ENCODE data around the genes CHRNA3, ADAMTS7 and MINAR1.

DNA sequence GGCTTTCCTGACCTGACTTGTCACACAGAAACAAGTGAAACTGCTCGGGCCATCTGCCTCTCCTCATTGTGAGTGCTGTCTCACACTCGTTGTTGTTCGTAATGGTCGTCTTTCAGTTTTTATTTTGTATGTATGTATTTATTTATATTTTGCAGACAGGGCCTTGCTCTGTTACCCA is 24.0 kb downstream of the ACSBG1 start:
- PRO-cap, result no peak
- RAMPAGE, long total RNA, 4 experiments, result no peak in any of the 4 experiments

GRCh38 chr15:78445877-78446858 is 8.2 kb downstream of the IREB2 start:
- PRO-cap, result no peak
- RAMPAGE, long total RNA, 4 experiments, result no peak in any of the 4 experiments

DNA sequence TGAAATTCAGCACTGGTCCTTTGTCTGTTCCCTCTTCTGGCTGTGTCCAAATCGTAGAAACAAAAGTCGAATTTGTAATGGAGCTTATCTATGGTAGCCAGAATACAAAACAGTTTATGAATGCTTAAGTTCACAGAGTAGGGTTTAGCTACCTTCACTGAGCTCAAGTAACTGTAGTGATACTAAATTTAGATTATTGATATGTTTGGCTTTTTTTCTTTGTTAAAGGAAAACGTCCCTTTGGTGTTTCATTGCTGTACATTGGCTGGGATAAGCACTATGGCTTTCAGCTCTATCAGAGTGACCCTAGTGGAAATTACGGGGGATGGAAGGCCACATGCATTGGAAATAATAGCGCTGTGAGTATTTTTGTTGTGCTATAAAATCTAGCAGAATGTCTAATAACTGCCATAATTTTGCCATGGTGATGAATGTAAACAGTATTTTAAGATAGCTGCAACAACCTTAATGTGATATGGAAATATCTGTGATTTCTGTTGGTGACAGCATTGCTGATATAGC is 5.2 kb downstream of the PSMA4 start:
- PRO-cap, result no peak
- RAMPAGE, long total RNA, 4 experiments, result start-site peak on the plus strand in 2 of 4 experiments, centred at positions 300 to 309 of the sequence, 18 to 21 reads per replicate

DNA sequence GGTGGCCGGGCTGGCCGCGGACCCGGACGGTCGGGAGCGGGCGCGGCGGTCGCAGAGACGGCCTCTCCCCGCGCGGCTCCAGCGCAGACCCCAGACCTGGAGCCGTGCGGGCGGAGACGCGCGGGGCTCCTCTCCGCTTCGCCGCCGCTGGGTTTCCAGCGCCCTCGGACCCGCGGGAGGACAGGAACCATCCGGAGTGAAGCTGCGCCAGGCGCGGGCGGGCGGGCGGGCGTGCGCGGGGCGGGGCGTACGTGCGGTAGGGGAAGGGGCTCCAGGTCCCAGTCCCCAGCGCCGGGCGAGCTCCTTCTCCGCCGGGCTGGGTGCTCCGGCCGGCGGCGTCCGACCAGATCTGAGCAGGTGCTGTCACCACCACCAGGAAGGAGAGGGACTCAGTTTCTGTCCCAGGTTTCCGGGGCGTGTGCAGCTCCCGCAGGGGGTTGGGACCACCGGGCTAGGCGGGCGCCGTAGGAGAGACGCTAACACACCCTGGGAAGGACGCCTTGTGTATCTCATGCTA is at the start of gene CHRNA3:
Gene CHRNA3 (minus strand): TSS at position 198 of the 517 bp plus-strand sequence.
- PRO-cap, result no peak
- RAMPAGE, long total RNA, 4 experiments, result no peak in any of the 4 experiments

- PRO-cap, result no peak
- RAMPAGE, long total RNA, 4 experiments, result no peak in any of the 4 experiments
Measured at GRCh38 chr15:78720100-78720619, 79.2 kb upstream of the CHRNB4 start.

- PRO-cap, result no peak
- RAMPAGE, long total RNA, 4 experiments, result start-site peak on the plus strand in 1 of 4 experiments, at chr15:78755259-78755318 at its widest, 16 reads per replicate
Measured at GRCh38 chr15:78754969-78755437, 56.3 kb downstream of the ADAMTS7 start.

- PRO-cap, result no peak
- RAMPAGE, long total RNA, 4 experiments, result no peak in any of the 4 experiments
Measured at GRCh38 chr15:78798242-78798715, 13.0 kb downstream of the ADAMTS7 start.

DNA sequence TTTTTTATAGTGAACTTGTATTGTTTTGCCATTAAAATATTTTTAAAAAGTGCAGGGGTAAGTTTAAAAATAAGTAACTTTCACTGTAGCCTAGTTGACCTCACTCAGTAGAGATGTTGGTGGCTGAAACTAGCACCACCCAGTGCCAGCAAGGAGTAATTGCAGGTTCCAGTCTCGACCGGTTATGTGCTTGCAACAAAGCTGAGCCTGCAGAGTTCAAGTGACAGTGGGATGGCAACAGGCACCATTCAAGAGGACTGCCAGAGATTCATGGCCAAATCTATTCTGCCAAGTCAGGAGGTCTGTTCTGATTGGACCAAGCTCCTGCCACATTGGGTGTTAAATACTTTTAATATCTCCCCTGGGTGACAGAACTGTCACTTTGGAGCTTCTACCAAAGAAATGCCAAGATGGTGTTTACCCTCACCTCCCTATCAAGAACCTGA is 2.7 kb downstream of the ADAMTS7 start:
- PRO-cap, result no peak
- RAMPAGE, long total RNA, 4 experiments, result no peak in any of the 4 experiments

DNA sequence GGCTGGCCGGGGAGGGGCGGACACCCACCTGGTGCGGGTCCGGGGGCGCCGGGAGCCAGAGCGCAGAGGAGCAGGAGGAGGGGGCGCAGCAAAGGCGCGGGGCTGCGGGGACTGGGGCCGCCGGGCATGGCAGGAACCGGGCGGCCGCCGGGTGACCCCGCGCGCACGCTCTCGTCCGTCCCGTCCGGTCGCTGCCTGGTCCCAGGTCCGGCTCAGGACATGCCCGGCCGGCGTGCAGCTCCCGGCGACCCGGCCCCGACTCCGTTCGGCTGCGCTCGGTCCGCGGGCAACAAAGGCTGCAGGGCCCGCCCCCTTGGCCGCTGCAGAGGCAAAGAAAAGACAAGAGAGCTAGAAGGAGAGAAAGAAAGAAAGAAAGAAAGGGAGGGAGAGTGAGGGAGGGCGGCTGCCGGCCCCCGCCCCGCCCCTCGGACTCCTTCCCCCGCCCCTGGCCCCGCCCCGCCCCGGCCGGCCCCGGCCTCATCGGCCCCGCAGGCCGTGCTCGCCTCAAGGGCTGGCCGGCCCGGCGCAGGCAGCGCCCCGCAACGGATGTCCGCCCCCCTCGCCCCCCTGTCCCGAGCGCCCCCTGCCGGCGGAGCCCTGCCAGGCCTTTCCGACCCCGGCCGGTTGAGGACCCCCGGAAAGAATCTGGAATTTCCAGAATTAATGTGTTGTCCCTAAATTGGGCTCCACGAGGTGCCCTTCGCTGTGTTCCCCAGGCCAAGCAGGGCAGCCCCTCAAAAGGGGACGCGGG is at the start of gene ADAMTS7:
Gene ADAMTS7 (minus strand): TSS at position 372 of the 751 bp plus-strand sequence.
- PRO-cap, result bidirectional peak, plus-strand start at position 507 of the sequence, minus-strand start at position 263 of the sequence
- RAMPAGE, long total RNA, 4 experiments, result no peak in any of the 4 experiments

DNA sequence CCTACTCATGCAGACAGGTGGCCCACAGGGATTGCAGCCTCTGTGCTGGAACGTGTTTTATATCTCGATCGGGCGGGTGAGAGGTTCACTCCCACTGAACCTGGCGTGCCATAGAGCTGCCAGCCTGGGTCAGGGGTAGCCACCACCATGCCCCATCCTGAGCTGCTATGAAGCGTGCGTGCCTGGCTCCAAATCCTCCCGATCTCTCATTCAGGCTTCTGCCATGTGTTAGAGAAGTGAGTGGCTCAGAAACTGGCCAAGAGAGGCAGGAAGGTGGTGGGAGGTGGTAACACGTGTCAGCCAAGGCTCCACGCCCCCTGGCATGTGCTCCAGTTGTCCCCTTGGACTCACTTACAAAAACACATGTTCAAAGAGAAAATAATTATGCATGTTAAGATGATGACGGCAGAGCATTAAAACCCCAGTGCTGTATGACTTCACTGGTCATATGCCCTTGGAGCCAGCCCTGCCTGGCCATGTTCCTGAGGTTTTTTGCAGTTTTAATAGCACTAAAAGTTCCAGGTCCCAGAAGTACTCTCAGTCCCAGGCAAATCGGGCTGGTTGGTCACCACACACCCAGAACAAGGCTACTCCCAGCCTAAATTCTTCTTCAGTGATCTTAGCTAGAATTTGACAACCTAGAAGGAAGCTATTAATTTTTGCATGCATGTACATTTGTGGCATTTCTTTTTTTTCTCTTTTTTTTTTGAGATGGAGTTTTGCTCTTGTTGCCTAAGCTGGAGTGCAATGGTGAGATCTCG is 30.5 kb downstream of the CTSH start:
- PRO-cap, result no peak
- RAMPAGE, long total RNA, 4 experiments, result no peak in any of the 4 experiments

DNA sequence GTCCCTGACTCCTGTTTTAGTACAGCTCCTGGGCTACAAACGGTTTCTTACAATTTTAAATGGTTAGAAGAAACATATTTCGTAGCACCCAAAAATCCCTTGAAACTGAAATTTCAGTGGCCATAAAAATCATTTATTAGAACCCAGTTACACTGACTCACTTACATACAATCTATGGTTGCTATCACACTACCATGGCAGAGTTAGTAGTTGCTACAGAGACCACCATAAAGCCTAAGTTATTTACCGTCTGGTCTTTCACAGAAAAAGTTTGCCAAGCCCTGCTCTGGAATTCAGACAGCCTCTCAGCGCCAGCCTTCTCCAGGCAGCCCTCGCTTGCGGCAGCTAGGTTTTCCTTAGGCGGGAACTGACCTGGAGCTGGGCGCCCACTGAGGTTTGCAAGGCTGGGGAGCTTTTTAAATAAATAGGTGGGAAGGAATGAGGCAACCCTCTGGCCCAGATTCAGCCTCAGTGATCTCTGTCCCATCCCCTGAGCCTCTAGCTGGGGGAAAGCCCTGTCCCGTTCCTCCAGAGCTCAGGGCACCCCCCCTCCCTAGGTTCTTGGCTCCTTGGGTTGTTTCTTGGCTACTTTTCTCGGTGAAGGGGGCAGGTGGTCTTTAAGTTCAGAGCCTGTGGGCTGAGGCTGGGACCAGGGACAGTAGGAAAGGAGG is 1.2 kb downstream of the CTSH start:
- PRO-cap, result no peak
- RAMPAGE, long total RNA, 4 experiments, result no peak in any of the 4 experiments

- PRO-cap, result no peak
- RAMPAGE, long total RNA, 4 experiments, result no peak in any of the 4 experiments
Measured at GRCh38 chr15:79322040-79322861, 11.3 kb downstream of the TMED3 start.

DNA sequence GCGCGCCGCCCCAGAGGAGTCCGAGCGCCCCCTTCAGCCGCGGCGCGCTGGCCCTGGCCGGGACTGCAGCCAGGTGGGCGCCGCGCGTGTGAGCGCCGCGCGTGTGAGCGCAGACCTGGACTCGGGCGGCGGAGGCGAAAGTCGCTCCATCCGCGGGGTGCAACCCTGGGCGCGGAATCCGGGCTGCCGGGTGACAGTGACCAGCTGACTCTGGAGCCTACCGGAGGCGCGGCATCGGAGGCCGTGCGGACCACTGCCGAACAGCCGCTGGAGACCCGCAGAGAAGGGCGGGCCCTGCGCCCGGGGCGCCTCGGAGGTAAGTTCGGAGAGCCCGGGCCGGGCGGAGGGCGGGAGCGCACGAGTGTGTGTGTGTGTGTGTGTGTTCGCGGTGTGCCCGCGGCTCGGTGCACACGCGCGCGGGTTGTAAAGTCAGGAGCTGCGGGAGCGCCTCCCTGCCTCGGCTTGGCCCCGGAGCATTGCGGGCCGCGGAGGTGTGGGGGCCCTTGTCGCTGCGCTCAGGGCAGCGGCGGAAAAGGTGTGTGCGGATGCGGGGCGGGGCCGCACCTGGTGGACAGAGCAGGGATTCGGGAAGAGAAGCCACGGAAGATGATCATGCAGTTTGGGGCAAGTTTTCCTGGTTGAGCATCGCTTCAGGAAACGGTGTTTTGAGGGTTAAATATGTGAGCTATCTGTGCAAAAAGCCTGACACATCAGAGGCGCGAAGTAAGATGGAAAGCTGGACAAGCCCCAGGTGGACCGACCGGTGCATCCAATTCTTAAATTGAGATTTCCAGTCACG is at the start of gene MINAR1:
Gene MINAR1 (plus strand): TSS at position 112 of the 799 bp plus-strand sequence.
- PRO-cap, result no peak
- RAMPAGE, long total RNA, 4 experiments, result no peak in any of the 4 experiments

- PRO-cap, result no peak
- RAMPAGE, long total RNA, 4 experiments, result no peak in any of the 4 experiments
Measured at GRCh38 chr15:79886091-79886595, 10.7 kb downstream of the MTHFS start.

- PRO-cap, result bidirectional peak, plus-strand start at chr15:80060560, minus-strand start at chr15:80060574
- RAMPAGE, long total RNA, 4 experiments, result start-site peak on the plus strand in 1 of 4 experiments, at chr15:80060695-80061073 at its widest, 10 reads per replicate
Measured at GRCh38 chr15:80060410-80061404, 1.2 kb downstream of the ZFAND6 start.

DNA sequence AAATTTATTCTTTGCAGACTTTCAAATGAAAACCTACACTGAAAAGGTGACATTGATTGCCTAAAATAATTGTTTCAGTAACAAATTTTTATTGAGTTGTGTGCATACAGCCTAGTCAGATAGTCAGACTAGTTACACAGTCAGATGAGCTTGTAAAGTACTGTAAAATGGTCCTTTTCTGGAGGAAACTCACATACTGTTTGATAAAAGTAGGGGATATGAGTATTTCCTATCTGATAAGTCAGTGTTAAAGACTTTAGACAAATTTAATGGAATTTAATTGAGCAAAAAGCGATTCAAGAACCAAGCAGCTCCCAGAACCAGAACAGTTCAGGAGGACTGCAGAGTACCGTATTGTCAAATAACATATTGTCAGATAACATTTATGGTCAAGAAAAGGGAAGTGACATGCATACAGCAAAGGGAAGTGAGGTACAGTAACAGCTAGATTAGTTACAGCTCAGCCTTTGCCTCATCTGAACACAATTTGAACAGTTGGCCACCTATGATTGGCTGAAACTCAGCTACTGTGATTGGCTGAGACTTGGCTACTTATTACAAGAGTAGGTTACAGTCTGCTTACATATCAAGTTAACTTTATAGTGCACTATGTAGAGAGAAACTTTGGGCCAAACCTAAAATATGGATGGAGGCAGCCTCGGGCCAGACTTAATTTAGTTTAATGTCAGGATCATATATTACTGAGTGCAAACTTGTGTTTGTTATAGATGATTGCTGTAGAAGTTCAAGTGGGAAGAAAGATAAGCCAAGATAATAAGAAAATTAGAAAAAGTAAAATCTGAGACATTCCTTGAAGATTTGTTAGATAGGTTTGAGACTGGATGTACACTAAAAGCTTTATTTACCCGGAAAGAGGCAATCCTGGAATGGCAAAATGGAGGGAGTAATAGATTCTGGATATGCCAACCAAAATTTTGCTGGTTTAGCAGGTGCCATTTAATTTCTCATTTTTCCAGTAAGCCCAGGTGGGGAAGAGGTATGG is 22.0 kb downstream of the ZFAND6 start:
- PRO-cap, result no peak
- RAMPAGE, long total RNA, 4 experiments, result start-site peak on the plus strand in 1 of 4 experiments, centred at position 851 of the sequence, 47 reads per replicate

DNA sequence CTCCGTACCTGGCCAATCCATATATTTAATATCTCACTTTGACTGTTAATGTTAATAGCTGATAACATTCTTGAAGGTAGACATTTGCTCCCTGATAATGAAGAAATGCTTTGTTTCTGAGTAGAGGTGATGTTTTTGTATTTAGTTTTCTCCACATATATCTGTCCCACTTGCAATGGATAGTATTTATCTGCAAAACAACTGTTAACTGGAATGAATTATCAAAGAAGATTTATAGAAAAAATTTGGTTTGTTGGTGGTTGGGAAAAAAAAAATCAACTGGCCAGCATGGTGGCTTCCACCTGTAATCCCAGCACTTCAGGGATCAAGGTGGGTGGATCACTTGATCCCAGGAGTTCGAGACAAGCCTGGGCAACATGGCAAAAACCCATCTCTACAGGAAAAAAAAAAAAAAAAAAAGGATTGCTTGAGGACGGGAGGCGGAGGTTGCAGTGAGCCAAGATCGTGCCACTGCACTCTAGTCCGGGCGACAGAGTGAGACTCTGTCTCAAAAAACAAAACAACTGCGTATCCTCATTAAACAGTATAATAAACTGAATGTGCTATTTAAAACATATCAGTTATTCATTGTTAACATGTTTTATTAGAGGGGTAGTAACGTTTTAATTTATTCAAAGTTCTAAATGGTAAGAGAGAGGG is 32.6 kb downstream of the ZFAND6 start:
- PRO-cap, result no peak
- RAMPAGE, long total RNA, 4 experiments, result start-site peak on the plus strand in 1 of 4 experiments, centred at position 277 of the sequence, 21 reads per replicate

- PRO-cap, result no peak
- RAMPAGE, long total RNA, 4 experiments, result start-site peak on the plus strand in 2 of 4 experiments, at chr15:80129823-80130347 at its widest, 9 to 37 reads per replicate
Measured at GRCh38 chr15:80129780-80130348, 22.9 kb upstream of the FAH start.

DNA sequence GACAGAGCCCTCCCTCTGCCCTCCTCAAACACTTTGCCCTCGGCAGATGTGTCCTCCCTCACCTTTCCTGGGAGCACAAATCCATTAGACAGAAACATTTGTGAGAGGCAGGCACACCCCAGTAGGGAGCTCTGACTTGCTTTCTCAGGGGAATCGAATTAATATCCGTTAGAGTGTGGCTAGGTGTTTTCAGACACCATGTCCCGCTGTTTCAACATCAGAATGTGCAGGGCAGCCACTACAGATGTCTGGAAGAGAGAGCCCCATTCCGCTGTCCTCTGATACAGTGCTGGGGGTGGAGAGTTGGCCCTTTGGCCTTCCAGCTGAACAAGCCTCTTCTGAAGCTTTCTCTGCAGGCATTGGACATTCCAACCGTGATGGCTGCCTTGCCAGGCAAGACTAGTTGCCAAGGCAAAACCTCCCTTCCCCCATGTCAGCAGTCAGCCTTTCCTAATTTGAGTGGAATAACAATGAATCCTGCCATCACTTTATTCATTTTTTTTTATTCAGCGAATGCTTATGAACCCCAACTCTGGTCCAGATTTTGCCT is 1.5 kb downstream of the FAH start:
- PRO-cap, result no peak
- RAMPAGE, long total RNA, 4 experiments, result no peak in any of the 4 experiments

- PRO-cap, result no peak
- RAMPAGE, long total RNA, 4 experiments, result no peak in any of the 4 experiments
Measured at GRCh38 chr15:80176490-80176924, 23.7 kb downstream of the FAH start.